Hair follicular keratinocyte (primary cell): ENCODE results near the gene CBS.

- RAMPAGE, long total RNA = no peak
Observed at GRCh38 chr21:43075689-43075888, at the start of gene CBS. CBS (minus strand) TSS chr21:43075835.

DNA sequence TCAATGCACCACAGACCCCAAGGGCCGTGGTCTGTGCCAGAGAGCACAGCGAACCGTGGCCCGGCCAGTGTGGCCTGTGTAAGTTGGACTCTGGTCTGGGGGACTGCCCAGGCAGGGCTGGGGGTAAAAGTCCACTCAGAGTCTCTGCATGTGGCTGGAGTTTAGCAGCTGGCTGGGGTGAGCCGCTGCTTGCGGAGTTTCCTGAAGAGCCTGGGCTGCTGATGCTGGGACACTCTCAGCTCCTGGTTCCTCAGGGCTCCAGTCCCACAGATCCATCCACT lies 105.7 kb downstream of the CRYAA start:
- RAMPAGE, long total RNA = no peak

DNA sequence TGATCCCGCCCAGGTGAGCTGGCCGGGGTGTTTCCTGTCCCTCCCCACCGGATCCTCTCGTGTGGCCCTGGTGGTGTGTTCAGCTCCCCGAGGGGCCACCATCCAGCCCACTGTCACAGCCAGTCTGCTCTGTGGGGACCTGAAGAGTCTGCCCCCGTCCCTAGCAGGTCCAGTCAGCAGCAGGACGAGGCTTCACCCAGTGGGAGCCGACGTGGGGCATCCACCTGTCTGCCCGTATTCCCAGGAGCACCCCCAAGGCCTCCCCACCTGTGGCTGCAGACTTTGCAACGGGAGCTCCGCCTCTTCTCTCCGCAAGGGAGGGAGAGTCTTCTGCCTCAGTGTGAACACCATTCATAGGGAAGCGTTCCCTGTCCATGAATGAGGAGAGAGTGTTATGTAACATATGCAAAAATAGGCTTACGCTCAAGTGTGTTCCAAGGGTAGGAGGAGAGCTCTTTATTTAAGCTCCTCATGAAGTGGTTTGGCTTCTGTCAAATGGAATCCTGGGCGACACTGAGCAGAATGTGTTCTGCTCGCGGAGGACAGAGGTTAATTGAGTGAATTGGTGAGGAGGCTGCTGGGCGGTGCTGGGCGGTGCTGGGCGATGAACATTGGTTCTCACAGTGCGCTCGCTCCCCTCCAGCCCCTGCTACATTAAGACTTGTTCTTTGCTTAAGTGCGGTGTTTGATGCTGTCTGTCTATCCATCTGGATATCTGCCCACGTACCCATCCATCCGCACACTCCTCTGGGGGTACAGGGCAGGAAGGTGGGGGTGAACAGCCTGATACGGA lies 109.0 kb downstream of the CRYAA start:
- RAMPAGE, long total RNA = no peak

GRCh38 chr21:43319319-43320229 lies 107.4 kb downstream of the SIK1 start:
- RAMPAGE, long total RNA = no peak

DNA sequence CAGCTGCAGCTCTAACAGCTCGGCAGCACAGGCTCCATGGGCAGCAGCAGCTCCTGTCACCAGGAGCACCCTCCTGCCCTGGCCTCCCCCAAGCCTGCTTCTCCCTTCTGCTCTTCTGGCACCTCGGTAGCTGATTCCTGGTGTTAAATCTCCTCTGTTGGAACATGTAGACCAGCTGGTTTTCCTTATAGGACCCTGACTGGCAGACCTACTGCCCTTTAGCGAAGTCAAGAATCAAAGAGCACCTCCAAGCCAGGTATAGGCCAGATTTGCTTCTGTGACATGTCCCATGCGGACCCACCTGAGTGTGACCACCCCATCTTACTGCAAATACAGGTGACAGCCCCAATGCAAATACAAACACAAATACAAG lies 72.4 kb downstream of the SIK1 start:
- RAMPAGE, long total RNA = no peak

DNA sequence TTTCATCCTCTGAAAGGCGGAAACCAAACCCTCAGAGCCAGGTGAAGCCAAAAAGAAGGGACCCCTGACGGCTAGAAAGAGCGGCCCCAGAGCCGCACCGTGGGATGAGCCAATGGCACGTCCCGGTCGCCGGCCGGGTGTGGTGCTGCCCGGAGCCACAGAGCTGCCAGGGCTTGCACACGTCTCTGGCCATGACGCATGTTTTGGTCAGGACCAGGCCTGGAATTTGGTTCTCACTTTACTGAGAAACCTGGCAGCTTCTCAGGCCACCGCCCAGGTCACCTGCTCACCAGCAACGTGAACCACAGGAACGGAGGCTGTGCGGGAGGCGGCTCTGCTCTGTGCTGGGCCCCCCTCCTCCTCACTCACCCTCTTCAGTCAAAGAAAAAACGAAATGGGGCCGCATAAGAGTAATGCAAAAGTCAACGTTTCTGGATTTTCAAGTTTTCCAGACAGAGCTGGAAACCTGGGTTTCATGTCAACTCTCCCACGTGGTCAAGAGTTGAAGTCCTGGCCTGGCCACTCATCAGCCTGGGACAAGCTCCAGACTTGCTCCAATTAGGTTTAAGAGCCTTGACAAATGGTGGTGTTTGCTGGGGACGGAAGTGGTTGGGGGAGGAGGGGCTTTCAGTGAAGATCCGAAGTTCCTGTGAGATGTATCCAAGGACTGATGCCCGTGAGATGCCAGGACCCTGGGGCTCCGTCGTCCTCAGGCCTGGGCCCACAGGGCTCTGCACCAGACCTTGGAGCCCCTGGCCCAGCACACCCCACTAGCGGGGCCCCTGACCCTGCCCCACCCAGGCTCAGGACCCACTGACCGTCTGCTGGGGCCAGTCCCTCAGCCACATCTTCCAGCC lies 53.7 kb downstream of the SIK1 start:
- RAMPAGE, long total RNA = no peak

- RAMPAGE, long total RNA = no peak
Observed at GRCh38 chr21:43689850-43690454, 29.0 kb upstream of the PDXK start.

GRCh38 chr21:43720544-43720806 lies 1.5 kb downstream of the PDXK start:
- RAMPAGE, long total RNA = no peak

DNA sequence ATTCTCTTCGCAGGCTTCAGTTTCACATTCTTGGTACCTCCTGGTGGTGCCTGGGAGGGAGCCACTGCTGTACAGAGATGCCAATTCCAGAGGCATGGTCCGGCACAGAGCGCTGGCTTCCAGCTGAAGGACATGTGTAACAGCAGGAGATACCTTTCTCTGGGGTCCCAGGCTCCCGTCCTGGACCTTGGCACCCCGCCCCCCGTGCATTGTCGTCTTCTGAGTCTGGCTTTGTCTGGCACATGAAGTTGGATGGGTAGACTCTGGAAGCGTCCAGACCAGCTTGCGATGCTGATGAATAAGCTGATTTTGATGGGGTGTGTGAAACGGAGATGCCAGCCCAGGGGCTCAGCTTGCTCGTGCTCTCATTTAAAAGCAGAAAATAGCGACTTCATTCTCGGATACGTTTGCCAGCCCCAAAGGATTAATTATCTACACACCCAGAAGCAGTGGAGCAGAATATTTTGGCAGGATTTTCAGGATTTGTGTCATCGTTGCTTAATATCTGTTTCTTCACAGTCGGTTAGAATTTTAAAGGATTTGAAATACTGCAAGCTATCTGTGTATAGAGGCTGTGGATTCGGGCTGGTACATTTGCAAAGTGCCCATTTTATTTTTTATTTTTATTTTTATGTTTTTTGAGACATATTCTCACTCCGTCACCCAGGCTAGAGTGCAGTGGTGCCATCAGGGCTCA lies 13.3 kb downstream of the PDXK start:
- RAMPAGE, long total RNA = no peak

DNA sequence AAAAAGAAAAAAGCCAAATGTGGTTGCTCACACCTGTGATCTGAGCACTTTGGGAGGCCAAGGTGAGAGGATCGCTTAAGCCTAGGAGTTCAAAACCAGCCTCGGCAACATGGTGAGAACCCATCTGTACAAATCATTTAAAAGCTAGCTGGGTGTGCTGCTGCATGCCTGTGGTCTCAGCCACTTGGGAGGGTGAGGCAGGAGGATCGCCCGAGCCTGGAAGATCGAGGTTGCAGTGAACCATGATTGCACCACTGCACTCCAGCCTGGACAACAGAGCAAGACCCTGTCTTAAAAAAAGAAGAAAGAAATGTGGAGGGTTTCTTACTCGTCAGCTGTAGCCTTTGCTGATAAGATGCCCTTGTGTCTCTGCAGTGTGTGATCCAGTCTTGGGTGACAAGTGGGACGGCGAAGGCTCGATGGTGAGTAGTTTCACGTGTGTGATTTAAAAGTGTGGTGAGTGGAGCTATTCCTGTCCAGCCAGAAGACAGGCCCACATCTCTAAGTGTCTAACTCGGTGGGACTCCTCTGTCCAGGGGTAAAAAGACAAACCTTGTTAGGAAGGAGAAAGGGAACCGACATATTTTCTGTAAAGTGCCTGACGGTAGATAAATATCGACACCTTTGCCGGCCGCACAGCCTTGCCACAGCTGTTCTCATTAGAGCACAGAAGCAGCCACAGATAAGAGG lies 26.9 kb downstream of the PDXK start:
- RAMPAGE, long total RNA = no peak

- RAMPAGE, long total RNA = no peak
Observed at GRCh38 chr21:43761528-43762088, 14.5 kb downstream of the CSTB start.

- RAMPAGE, long total RNA = no peak
Observed at GRCh38 chr21:43767624-43768793, 8.1 kb downstream of the CSTB start.

DNA sequence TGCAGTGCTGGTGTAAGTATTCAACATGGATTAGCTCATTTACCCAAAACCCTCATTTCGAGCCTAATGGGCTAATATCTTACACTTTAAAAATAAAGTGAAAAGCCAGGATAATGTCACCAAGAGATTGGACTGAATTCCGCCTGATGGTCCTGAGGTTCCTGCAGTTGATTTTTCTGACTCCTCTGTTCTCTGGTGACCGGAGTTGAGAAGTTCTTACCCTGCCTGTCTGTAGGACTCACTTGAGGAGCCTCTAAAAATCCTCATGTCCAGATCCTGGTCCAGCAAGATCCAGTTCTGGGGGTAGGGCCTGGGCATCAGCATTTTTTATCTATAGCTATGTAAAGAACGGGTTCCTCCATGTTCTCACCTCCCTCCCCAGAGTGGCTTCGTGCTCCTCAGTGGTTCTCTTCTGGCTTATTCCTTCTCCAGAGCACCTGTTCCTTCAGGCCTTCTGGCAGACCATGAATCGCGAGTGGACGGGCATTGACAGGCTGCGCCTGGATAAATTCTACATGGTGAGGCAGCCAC lies 3.6 kb downstream of the RRP1 start:
- RAMPAGE, long total RNA = no peak

DNA sequence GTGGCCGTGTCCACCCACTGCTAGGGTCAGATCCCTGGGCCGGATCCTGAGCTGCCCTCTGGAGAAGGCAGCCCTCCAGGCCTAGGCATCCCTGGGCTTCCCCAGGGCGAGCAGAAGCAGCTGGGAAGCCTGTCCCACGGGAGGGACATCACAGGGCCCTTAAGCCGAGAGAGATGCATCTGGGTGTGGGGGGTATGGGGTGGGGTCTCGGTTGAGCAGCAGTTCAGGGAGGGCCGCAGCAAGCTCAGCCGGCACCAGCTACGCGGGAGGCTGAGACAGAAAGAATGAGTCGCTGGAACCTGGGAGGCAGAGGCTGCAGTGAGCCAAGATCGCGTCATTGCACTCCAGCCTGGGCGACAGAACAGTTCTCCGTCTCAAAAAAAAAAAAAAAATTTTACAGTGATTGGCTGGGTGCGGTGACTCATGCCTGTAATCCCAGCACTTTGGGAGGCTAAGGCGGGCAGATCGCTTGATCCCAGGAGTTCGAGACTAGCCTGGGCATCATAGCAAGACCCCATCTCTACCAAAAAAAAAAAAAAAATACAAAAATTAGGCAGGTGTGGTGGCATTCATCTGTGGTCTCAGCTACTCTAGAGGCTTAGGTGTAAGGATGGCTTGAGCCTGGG lies 37.7 kb downstream of the RRP1 start:
- RAMPAGE, long total RNA = no peak

GRCh38 chr21:43893408-43894414 lies 28.7 kb downstream of the AGPAT3 start:
- RAMPAGE, long total RNA = no peak

DNA sequence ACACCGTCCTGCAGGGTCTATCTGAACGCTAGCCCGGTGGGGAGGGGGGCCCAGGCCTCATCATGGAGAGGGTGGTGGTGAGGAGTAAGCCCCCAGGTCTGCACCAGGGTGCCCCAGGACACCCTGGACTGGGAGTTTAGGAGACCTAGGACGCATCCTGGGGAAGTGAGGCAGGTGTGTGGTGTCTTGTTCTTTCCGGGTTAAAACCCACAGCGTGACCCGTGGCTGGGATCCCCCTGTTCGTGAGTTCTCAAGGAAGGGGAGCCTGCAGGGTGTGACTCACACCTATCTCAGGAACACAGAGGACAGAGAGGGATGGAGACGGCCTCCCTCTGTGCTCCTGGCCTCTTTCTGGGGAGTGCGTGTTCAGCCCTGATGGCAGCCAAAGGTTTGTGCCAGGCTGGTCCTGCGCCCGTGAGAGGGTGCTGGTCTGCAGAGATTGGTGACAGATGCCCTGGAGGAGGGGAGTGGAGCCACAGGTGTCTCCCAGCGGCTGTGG lies 44.9 kb downstream of the AGPAT3 start:
- RAMPAGE, long total RNA = no peak

- RAMPAGE, long total RNA = no peak
Observed at GRCh38 chr21:43937696-43938110, 72.7 kb downstream of the AGPAT3 start.

GRCh38 chr21:44005328-44006098 lies 6.6 kb upstream of the TRAPPC10 start:
- RAMPAGE, long total RNA = no peak

GRCh38 chr21:44051316-44051932 lies 39.3 kb downstream of the TRAPPC10 start:
- RAMPAGE, long total RNA = no peak

GRCh38 chr21:44066684-44067584 lies 40.3 kb upstream of the PWP2 start:
- RAMPAGE, long total RNA = no peak